Measurements from ENCODE around the genes INO80E, SULT1A3, ZNF764 and FBRS.

DNA sequence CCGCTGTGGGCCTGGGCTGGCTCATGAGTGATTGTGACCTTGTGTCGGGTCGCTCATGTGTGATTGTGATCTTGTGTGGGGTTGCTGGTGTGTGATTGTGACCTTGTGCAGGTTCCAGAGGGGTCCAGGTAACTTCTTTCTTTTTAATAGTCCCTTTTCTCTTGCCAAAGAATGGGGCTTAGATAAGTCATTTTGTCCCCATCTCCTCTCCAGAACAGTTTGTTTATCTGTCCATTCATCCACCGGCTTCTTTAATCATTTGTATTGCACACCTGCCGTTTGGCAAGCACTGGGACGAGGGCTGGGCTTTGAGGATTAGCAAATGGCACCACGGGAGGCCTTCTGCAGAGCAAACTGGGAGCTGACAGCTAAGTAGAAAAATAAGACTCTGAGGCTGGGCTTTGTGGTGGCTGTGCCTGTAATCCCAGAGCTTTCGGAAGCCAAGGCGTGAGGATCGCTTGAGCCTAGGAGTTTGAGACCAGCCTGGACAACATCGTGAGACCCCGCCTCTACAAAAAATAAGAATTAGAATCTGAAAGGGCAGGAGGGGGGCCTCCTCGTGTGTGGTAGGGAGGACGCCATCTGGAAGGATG lies 203.9 kb downstream of the NPIPB11 start:
- PRO-cap, 2 experiments, result no peak in any of the 2 experiments

DNA sequence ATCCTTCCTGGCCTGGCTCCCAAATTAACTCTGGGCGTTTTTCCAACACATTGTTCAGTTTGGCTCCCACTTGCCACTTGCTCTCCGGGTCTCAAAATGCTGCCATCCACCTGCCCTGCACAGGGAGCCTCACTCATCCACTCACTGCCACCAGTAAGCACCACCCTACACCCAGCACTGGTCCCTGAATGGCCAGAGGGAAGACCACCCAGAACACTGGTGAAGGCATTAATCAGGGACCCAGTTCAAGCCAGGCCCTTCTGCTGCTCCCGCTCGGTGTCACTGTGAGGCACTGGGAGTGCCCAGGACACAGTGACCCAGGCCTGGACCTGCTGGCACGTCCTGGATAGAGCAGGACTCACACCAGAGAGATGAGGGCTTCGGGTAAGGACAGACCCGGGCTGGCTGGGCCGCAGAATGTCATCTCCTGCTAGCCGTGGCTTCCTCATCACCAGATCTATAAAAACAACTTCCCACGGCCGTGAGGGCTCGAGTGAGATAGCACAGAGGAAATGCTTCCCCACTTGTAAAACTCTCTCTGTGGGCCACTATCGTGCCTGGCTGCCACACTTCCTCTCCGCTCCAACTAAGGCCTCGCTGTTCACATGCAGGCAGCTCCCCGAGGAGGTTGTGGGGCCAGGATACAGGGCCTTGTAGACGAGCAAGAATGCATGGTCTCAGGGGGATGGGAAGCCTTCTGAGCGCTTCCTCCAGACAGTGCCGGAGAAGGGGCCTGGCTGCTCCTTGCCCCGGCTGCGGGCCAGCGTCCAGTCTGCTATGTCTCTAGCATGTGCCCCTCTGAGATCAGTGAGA lies 158.1 kb downstream of the NPIPB11 start:
- PRO-cap, 2 experiments, result no peak in any of the 2 experiments

- PRO-cap, 2 experiments, result peak in 2 of 2 experiments; most common plus-strand start chr16:29645960 (in 2)
Measured at GRCh38 chr16:29645542-29646204, 17.4 kb upstream of the SPN start.

- PRO-cap, 2 experiments, result no peak in any of the 2 experiments
Measured at GRCh38 chr16:29698548-29699779, 20.0 kb downstream of the QPRT start.

DNA sequence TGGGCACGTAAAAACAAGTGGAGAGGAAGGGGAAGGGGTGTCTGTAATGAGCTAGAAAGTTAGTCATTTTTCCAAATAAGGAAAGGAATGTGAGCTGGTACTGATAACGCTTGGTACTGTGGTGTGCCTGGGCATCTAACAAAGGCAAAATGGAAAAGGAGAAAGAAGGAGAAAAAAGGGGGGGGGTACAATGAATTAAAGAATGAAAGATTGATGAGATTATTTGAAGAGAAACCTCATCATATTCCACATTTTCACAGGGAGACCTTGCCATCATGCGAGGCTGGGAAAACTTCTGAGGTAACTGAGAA lies 30.9 kb downstream of the QPRT start:
- PRO-cap, 2 experiments, result no peak in any of the 2 experiments

GRCh38 chr16:29810367-29811399 lies 1.3 kb upstream of the PRRT2 start:
- PRO-cap, 2 experiments, result peak in 2 of 2 experiments; most common minus-strand start chr16:29811243 (in 1)

- PRO-cap, 2 experiments, result peak in 2 of 2 experiments; most common plus-strand start chr16:29816900 (in 2); most common minus-strand start chr16:29816784 (in 2)
Measured at GRCh38 chr16:29816222-29816968, 443 bp downstream of the PAGR1 start.

- PRO-cap, 2 experiments, result no peak in any of the 2 experiments
Measured at GRCh38 chr16:29858157-29859358, 4.5 kb downstream of the CDIPT start.

DNA sequence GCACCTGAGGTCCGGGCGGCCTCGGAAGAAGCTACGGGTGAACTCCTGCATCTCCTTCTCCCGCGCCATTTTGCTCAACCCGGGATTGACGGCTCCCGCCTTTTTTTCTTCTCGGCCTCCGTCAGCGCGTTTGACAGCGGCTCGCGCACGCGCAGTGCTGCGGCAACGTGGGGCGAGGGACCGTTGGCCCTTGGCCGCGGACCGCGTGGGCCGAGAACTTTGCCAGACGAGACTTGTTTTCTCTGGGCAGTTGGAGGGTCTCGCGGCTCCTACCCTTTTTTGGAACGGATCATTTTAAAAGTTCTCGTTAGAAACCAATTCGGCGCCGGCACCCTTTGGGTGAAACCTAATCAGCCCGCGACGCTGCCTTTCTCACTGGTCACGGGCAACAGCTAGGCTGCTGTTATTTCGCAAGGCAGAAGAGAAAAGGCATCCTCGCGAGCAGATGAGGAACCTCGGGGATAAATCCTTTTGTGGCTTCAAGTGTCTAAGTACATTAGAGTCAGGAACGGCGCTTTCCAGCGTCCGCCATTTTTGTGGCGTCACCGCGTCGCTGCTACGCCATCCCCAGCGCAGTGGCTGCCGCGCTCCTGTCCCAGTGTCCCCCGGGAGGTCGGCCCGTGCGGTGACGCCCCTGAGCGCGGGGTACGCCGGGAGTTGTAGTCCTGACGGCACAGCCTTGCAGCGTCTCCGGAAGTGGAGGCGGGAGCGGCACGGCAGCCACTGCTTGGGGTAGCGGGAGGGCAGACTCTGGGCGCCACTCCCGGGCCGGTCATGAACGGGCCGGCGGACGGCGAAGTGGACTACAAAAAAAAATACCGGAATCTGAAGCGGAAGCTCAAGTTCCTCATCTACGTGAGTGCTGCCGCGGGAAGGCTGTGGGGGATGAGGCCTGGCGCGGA lies at the start of gene INO80E:
INO80E (plus strand) TSS at position 705 of the 902 bp plus-strand sequence.
- PRO-cap, 2 experiments, result peak in 2 of 2 experiments; most common plus-strand start position 154 of the sequence (in 2); most common minus-strand start position 72 of the sequence (in 2)

DNA sequence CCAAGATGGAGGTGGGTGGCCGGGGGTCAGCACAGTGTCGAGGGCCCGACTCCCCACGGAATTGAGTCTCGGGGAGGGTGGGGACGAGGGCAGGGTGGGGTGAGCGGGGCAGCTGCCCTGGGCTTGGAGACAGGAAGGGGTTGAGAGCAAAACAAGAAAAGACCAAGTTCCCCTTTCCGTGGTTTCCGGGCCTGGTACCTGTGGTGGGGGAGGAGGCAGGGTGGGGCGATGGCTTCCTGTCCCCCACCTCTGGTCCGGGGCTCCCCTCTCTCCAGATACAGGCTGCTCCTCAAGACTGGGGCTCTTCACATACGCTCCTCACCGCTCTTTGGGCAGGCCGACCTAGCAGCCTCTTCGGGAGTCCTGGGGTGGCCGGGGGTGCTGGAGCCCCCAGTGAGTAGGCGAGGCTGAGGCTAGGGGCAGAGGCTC lies 563 bp downstream of the CORO1A start:
- PRO-cap, 2 experiments, result no peak in any of the 2 experiments

GRCh38 chr16:30188139-30188687 lies 4.8 kb downstream of the CORO1A start:
- PRO-cap, 2 experiments, result no peak in any of the 2 experiments

GRCh38 chr16:30199056-30199439 lies at the start of gene SULT1A3:
SULT1A3 (plus strand) TSS chr16:30199255.
- PRO-cap, 2 experiments, result no peak in any of the 2 experiments

DNA sequence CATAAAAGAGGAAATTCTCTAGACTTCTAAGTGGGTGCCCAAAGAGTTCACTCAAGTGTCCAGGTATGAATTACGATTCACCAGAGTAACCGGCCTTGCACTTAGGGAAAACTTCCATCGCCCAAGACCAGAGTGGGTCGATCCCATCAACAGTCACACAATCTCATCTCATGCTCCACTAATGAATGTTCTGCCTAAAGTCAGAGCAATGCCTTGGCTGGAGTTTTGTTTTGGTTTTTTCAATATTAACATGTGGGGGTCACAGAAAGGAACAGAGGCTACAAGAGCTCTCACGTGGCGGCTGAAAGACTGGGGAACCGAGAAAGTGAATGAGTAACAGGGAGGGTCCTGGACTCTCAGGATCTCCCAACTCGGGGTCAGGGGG lies 20.8 kb downstream of the CD2BP2 start:
- PRO-cap, 2 experiments, result no peak in any of the 2 experiments

DNA sequence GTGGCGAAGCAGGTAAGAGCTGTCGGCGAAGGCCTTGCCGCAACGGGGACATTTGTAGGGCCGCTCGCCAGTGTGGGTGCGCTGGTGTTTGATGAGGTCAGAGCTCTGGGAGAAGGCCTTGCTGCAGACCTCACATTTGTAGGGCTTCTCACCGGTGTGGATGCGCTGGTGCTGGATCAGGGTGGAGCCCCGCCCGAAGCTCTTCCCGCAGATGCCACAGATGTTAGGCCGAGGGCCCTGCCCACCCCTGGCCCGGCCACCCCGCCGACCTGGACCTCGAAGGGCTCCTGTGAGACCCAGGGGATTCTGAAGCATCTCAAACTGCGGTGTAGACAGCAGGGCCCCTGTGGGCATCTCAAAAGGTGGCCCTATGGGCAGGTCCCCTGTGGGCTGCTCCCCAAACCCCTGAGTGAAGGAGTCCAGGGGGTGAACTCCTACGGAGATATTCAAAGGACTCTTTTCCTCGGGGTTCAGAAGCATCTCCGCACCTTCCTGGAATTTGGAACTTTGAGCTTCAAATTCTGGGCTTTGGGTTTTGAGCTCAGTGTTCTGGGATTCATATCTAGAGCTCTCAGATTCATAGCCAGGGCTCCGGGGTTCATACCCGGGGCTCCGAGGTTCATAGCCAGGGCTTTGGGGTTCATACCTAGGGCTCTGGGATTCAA lies 1.1 kb downstream of the ZNF768 start:
- PRO-cap, 2 experiments, result no peak in any of the 2 experiments

DNA sequence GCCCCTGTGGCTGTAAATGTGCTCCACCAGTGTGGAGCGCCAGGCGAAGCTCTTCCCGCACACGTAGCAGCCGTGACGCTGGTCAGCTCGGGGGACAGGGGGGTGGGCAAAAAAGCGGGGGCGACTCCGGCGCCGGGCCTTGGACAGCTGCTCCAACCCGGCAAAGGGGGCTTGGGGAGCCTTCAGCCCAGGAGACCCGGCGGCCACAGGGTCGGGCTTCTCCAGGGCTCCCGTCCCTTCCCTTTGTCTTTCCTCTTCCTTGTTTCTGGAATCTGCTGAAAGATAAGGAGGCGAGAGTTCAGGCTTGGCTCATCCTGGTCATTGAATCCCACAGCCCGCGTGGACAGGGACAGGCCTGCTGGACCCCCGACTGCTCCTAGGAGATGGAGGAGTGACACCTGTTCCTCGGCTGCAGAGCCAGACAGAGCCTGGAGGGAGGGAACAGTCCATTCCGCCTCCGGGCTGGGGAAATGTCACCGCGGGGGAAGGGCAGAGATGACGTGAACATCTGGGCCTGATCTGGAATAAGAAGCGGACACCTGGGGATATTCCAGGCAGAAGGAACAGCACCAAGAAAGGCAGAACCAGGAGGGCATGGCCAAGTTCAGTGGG lies 1.7 kb downstream of the ZNF747 start:
- PRO-cap, 2 experiments, result no peak in any of the 2 experiments

- PRO-cap, 2 experiments, result peak in 2 of 2 experiments; most common plus-strand start chr16:30557988 (in 2); most common minus-strand start chr16:30558267 (in 1)
Measured at GRCh38 chr16:30557686-30558796, at the start of gene ZNF764. ZNF764 (minus strand) TSS chr16:30558374.

DNA sequence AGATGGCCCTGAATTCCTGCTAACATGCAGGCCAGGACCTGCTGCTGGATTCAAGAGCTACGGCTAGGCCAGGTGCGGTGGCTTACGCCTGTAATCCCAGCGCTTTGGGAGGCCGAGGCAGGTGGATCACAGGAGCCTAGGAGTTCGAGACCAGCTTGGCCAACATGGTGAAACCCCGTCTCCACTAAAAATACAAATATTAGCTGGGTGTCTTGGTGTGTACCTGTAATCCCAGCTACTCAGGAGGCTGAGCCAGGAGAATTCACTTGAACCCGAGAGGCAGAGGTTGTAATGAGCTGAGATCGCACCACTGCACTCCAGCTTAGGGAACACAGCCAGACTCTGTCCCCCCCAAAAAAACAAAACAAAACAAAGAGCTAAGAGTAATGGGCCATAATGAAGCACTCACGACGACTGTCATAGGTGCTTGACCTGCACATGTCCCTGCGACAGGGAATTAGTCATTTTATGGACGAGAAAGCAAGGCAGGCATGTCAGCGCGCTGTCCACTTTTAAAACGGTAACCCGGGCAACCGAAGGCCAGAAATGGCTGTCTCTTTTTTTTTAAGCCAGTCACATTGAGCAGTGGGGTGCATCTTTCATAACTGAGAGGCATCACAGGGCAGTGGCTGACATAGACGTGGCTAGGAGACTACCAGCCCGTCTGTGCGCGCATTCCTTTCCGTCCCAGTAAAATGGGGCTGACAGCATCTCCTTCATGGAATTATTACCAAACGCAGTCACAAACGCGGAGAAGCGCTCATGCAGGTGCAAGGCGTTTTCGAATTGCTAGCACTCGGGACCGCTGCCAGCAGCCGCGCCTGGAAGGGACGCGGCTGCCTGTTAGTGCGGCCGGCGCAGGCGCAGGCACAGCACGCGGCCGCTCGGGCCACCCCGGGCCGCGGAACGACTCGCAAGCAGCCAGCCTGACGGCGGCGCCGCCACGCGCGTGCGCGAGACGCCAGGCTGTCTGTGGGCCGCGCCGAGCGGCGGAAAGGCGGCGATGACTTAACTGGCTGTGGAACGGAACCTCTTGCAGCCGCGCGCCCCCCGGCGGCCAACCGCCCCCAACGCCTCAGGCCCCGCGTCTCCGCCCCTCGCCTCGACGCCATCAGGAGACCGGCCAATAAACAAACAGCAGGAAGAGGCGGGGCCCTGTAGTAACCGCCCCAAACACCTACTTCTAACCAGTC lies 783 bp upstream of the FBRS start:
- PRO-cap, 2 experiments, result peak in 2 of 2 experiments; most common minus-strand start position 842 of the sequence (in 1)

GRCh38 chr16:30658331-30658552 lies at the start of gene FBRS:
FBRS (plus strand) TSS chr16:30658431.
- PRO-cap, 2 experiments, result peak in 2 of 2 experiments; most common plus-strand start chr16:30658425 (in 1)

DNA sequence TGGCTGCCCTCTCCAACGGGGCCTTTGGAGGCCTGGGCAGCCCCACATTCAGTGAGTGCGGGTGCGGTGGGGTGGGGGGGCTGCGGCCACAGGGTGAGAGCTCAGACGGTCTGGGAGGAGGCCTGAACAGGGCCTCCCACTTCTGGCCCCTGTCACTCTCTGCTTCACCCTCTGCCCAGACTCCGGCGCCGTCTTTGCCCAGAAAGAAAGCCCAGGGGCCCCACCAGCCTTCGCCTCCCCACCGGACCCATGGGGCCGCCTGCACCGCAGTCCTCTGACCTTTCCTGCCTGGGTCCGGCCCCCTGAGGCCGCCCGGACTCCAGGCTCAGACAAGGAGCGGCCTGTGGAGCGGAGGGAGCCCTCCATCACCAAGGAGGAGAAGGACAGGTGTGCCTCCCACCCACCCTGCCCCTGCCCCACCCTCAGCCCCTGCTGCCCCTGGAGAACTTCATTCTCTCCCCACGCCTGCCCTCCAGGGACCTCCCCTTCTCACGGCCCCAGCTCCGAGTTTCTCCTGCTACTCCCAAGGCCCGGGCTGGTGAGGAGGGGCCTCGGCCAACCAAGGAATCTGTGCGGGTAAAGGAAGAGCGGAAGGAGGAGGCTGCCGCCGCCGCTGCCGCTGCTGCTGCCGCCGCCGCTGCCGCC lies 10.5 kb downstream of the FBRS start:
- PRO-cap, 2 experiments, result no peak in any of the 2 experiments

DNA sequence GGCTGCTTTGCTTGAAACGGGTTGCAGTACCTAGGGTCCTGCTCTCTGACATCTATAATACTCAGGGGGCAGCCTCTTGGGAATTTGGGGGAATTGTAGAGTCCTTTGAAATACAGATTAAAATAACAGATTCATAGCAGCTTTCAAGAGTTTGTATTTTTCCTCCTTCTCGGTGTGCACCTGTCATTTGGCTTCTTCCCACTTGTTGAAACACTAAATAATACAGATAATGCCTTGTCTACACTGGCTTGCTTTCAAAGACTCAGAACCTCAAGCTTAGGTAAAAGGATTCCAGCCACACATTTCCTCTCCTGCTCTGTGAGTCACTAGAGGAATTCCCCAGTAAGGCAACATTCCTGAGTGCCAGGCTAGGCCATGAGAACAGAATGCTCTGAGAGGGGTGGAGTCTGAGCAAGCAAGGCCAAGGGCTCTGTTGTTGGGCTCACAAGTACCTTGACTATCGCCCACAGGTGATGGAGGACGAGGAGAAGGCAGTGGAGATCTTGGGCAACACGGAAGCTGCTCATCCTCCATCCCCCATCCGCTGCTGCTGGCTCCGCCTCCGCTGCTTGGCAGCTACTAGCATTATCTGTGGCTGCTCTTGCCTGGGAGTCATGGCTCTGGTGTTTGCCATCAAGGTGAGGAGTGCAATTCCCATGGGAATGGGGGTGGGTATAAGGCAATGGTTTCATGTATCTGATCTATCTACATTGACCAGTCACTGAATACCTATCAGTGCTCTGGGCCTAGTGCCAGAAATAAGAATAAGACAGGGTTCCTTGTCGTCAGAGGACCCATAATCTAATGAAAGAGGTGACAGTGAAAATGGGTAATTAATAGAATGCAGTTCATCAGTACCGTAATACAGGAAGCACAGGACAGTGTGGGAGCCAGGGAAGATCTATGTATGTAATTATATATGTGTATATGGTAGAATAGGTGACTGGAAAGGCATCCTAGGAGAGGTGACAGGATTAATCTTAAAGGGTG lies 1.1 kb downstream of the TMEM265 start:
- PRO-cap, 2 experiments, result no peak in any of the 2 experiments